ENCODE measurements around a stretch of chr18.

GRCh38 chr18:24627944-24628505 lies 167.6 kb downstream of the HRH4 start:
- RRBS = no CpG with 5 or more reads among the region's 2 CpGs

DNA sequence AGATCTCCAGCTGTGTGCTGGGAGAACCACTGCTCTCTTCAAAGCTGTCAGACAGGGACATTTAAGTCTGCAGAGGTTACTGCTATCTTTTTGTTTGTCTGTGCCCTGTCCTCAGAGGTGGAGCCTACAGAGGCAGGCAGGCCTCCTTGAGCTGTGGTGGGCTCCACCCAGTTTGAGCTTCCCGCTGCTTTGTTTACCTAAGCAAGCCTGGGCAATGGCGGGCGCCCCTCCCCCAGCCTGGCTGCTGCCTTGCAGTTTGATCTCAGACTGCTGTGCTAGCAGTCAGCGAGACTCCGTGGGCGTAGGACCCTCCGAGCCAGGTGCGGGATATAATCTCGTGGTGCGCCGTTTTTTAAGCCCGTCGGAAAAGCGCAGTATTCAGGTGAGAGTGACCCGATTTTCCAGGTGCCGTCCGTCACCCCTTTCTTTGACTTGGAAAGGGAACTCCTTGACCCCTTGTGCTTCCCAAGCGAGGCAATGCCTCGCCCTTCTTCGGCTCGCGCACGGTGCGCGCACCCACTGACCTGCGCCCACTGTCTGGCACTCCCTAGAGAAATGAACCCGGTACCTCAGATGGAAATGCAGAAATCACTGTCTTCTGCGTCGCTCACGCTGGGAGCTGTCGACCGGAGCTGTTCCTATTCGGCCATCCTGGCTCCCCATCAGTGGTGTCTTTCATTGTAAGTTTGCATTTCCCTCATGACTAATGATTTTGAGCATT lies 255.9 kb downstream of the HRH4 start:
- RRBS = no CpG with 5 or more reads among the region's 33 CpGs

- RRBS = no CpG with 5 or more reads among the region's 6 CpGs
These were observed 266.1 kb downstream of the HRH4 start for GRCh38 chr18:24726631-24726895.

GRCh38 chr18:25285935-25286557 lies 65.9 kb downstream of the ZNF521 start:
- RRBS = no CpG with 5 or more reads among the region's 9 CpGs

DNA sequence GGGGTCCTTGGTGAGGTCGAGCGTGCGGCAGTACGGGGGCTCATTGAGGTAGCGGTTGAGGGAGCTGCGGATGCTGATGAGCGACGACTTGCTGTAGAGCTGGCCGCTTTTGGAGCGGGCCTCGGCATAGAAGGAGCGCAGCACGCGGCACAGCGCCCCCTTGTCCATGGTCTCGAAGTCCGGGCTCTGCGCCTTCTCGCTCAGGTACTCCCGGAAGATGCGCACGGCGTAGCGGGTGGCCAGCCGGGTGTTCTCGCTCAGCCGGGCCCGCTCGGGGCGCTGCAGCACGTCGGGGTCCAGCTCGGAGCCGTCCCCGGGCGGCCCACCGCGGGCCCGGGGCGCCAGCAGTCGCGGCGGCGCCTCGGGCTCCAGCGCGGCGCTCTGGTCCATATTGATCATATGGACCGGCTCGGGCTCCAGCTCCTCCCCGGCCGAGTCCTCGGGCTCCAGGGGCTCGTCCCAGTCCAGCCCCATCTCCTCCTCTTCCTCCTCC lies 532 bp downstream of the KCTD1 start:
- RRBS = 5% methylated on average over 20 of the region's 54 CpGs

DNA sequence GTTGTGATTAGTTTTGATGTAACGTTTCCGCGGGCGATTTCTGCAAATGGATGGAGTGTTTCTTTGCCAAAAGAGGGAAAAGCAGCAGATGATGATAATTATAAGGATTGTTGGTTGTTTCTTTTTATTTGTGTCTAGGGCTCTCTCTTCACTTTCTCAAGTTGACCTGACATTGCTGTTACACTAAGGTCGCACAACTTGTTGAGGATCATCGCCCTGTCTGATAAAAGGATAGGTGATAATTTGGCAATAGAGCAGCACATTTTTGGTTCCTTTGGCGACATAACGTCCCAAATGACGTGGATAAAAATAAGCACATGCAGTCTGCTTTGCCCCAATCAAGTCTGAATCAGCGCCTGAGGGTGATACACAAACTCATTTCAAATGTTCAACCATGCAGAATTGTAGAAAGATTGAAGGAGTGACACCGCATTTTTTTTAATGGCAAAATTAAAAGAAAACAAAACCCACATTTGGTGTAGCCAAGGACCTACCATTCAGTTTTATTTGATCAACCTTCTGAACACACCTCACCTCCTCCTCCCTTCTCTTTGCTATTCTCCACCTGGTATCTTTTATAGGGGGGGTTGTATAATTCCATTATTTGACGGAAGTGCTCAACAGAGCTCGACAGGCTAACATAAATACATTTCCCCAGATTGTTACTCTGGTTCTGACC lies 109.6 kb upstream of the KCTD1 start:
- RRBS = no CpG with 5 or more reads among the region's 13 CpGs

DNA sequence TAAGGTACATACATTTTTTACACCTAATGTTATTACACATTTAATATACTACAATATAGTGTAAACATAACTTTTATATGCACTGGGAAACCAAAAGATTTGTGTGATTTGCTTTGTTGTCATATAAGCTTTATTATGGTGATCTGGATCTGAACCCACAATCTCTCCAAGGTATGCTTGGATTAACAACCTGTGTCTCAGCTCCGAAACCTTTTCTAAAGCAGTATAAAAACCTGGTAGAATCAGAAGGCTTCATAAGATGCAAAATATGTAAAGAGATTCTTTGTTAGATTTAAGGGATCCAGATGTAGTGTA lies 335.0 kb downstream of the CDH2 start:
- RRBS = no CpG with 5 or more reads among the region's 1 CpG

DNA sequence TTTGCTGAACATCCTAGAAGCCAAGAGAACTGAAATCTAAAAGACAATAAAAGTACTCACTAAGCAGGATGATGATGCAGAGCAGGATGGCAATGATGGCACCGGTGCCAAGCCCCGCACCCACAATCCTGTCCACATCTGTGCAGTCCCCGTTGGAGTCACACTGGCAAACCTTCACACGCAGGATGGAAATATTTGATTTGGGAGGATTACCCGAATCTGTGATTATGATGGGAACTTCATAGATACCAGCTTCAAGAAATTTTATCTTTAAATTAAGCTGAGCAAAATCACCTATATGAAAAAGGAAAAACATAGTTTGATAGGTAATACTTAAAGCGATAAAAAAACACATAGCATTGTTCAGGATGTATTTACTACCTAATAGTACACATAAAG lies 192.0 kb downstream of the CDH2 start:
- RRBS = no CpG with 5 or more reads among the region's 6 CpGs

GRCh38 chr18:28002861-28003383 lies 174.0 kb downstream of the CDH2 start:
- RRBS = no CpG with 5 or more reads among the region's 5 CpGs

DNA sequence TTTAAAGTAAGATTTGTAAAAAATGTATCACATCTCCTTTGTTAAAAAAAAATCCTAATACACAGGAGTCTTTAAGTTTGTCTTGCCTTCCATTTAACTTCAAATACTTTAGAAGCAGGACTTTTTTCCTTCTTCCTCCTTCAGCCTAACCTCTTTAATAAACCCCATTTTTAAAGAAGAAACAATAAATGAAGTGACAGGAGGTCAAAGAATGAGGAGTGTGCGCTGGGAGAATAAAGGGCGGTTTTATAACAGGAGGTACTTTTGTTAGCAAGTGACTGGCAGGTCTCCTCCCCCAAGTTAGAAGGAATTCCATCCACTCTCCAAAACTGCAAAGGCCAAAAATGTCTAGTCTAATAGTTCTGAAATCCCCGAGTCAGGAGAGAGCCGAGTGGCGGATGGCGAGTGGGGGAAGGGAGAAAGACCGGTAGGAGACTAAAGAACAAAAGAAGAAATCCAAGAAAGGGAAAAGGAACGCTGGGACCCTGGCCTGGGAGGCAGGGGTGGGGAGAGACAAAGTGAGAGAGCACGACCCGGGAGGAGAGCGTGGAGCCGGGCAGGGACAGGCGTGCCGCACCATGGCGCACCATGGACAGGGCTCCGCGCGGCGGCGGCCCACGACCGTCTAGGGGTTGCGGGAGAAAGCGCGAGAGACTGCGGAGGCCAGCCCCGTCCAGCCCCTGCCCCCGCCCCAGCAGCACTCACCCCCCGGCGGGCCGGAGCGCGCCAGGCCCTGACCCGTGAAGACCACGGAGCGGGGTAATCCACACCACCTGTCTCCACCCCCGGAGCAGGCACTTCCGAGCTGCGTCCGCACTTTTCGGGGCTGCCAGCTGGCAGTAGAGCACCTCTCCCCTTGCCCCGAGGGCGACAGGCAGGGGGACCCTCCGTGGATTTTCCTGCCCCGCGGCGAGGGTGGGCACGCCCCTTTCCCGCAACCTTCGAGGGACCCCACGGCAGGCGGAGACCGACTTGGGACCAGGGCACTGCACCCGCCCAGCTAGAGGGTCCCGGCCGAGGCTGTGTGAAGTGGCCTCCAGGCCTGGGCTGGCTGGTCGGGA lies 1.7 kb downstream of the CDH2 start:
- RRBS = 16% methylated on average over 8 of the region's 57 CpGs

- RRBS = no CpG with 5 or more reads among the region's 6 CpGs
These were observed 21.7 kb downstream of the DSG1 start for GRCh38 chr18:31339684-31340114.

DNA sequence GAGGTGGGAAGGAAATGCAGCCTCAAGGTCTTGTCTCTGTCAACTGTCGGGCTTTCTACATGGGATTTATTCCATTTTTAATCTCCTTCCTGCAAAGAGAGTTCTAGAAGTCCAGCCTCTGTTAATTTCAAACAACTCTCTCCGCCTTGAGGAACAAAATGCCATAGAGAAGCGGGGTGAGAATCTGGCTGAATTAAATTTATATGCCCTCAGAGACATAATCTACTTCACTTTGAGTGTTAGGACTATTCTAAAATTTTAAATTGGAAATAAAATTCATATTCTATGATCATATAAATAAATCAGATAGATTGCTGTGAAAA lies 360 bp downstream of the DSG4 start:
- RRBS = no CpG with 5 or more reads among the region's 3 CpGs

- RRBS = no CpG with 5 or more reads among the region's 7 CpGs
These were observed 904 bp downstream of the DSG2 start for GRCh38 chr18:31498909-31499252.

- RRBS = 3% methylated on average over 28 of the region's 92 CpGs
These were observed 1.2 kb downstream of the RNF138 start for GRCh38 chr18:32092596-32093630.

DNA sequence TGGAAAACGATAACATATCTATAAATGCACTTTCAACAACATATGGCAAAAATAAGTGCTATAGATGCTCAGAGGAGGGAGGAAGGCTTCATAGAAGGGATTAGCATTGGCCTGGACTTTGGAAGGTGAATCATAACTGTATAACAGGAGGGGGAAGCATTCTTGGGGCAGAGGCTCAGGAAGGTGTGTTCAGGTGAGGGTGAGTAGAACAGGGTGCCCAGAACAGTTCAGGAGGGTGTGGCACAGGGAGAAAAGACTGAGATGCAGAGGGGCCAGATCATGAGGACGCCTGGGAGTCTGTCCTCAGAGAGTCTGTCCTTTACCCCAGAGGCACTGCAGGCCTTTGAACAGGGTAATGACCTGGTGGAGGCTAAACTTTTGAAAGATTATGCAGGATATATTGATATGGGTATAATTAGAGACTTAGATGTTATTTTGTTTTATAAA lies 29.3 kb upstream of the MEP1B start:
- RRBS = no CpG with 5 or more reads among the region's 2 CpGs

GRCh38 chr18:32201972-32202542 lies 12.2 kb downstream of the MEP1B start:
- RRBS = no CpG with 5 or more reads among the region's 2 CpGs

- RRBS = no CpG with 5 or more reads among the region's 12 CpGs
These were observed 78.5 kb downstream of the MEP1B start for GRCh38 chr18:32268197-32268959.

DNA sequence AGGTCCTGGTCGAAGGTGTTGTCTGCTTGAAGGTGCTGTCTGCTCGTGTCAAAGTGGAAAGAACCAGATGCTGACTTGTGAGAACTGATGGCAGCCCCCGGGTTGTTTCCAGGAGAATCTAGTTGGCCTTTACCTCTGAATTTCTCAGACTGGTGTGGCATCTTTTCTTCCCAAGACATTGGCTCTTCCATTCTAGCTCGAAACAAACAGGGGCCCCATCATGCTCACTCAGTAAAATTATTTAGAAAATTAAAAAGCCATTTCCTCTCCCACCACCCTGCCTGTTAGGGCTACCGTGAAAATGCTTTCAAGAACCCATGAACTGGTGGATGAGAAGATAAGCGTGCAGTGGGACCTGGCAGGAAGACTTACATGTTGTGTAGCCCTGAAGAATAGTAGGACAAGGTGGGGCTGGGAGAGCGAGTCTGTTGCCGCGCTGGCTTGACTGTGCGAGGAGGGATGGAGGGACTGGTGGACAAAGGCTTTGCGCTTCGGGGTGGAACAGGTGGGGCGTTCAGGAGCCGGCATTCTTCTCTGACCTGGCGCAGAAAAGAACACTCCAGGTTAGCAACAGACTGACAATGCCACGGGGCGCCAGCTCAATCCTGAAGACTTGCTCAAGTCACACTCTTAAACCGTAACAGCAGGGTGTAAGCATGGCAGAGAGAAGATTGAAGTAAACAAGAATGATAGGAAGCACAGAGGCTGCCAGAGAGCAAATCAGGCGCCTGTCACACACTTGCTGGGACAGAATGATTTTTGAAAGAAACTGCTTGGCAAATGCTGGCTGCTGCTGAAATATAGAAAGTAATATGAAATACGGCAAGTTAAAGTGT lies 80.2 kb downstream of the MEP1B start:
- RRBS = no CpG with 5 or more reads among the region's 20 CpGs

GRCh38 chr18:32308752-32309283 lies 119.0 kb downstream of the MEP1B start:
- RRBS = no CpG with 5 or more reads among the region's 3 CpGs